ENCODE data around the genes FADD and FOLR3.

GRCh38 chr11:70164917-70165829 lies 37.9 kb upstream of the FADD start:
- RRBS, result no CpG with 5 or more reads among the region's 30 CpGs

DNA sequence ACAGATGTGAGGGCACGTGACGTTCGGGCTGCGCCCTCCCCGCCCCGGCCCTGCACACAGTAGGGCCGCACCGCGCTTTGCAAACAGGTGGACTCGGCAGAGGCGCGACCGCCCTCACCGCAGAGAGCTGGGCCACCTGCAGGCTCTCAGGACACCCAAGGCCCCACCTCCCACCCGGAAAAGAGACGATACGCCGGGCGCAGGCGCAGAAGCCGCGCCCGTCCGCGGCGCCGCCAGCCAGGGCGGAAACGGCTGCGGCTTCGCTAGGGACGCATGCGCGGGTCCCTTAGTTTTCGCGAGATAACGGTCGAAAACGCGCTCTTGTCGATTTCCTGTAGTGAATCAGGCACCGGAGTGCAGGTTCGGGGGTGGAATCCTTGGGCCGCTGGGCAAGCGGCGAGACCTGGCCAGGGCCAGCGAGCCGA lies at the start of gene FADD:
FADD (plus strand) TSS at position 318 of the 425 bp plus-strand sequence.
- RRBS, result under 1% methylated on average over 5 of the region's 48 CpGs

DNA sequence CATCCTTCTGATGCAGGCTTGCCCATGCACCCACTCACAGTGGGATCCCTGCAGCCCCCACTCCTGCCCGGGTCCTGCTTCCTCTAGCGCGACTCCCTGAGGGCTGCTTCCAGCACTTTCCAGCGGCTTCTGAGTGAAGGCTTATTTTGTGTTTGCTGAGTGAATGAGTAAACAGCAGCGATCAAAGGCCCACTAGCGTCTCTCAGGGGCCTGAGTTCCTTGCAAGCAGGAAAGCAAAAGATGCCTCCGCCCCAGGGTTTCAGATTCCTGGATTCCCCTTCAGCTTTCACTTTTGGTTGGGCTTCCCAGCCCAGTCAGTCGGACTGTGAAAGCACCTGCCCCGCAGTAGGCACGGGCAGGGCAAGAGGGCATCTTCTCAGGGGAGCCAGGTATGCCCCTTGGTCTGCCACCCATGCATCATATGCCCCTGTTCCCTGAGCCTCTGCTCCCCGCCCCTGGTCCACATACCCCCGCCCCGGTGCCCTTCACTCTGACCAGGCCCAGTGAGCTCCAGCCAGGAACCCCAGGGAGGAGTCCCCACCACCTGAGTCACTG lies 9.2 kb downstream of the FADD start:
- RRBS, result no CpG with 5 or more reads among the region's 13 CpGs

DNA sequence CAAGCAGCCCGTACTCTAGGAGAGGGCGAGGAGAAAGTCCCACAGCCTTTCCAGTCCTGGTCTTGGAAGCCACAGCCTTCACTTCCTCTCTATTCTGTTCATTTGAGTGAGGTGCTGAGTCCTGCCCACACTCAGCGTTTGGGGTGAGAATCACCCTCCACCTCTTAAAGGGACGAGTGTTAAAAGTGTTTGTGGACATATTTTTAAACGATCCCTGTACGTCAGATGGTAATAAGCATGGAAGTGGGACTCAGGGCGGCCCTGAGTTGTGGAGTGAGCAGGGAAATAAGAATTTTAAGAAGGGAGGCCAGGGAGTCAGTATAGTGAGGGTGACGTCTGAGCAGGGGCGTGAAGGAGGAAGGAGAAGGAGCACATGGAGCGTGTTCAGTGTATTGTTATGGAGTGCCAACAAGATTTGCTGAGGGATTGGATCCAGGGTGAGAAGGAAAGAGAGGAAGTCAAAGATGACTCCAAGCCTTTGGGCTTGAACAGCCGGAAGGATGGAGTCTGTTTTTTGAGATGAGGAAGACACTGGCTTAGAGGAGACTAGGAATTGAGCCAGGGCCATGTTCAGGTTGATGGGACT lies 57.3 kb upstream of the CTTN start:
- RRBS, result no CpG with 5 or more reads among the region's 11 CpGs

GRCh38 chr11:70341541-70341989 lies 56.8 kb upstream of the CTTN start:
- RRBS, result no CpG with 5 or more reads among the region's 9 CpGs

DNA sequence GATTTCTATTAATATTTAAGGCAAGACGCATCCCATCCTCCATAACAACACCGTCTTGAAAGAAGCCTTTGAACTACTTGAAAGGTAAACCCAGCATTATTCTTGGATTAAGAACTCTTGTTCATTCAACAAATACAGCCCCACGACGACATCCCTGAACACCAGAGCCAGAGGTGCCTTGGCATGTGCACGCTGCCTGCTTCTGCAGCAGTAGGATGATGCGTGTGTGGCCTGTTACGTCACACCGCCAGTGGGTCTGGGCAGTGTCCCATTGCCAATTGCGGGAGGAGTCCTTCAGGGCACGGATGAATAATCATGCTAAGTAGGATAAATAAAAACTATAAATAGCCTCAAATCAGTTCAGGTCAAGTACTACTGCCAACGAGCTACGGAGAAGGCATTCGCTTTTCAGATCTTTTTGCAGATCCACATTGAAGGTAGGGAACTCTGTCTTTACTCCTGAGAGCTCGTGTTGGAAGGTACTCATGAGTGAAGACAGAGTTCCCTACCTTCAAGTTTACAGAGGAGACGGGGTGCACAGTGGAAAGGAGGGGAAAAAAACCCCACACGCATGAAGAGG lies 380.4 kb downstream of the SHANK2 start:
- RRBS, result no CpG with 5 or more reads among the region's 16 CpGs

DNA sequence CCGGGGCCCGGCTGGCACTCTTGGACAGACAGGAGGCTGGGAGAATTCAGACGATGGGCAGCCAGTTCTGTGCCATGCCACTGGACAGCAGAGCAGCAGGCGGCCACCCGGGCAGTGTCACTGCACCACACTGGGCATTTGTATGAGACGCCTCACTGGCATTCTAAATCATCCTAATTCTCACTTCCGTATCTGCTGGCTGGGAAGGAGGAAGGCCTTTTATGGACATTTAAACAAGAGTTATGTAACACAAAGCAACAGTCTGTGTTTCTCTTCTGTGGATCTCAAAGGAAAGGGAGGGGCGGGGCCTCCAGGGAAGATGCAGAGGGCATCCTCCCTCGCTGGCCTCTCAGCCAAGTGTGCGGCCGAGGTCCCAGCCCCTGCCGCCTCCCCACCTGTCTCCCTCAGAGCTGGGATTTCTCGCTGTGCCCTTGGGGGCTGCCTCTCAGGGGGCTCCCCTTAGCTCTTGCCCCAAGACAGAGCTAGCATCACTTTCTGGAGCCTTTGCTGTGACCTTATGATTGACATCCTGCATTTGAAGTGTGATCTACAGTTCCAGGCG lies 350.2 kb downstream of the SHANK2 start:
- RRBS, result 46% methylated on average over 3 of the region's 14 CpGs

DNA sequence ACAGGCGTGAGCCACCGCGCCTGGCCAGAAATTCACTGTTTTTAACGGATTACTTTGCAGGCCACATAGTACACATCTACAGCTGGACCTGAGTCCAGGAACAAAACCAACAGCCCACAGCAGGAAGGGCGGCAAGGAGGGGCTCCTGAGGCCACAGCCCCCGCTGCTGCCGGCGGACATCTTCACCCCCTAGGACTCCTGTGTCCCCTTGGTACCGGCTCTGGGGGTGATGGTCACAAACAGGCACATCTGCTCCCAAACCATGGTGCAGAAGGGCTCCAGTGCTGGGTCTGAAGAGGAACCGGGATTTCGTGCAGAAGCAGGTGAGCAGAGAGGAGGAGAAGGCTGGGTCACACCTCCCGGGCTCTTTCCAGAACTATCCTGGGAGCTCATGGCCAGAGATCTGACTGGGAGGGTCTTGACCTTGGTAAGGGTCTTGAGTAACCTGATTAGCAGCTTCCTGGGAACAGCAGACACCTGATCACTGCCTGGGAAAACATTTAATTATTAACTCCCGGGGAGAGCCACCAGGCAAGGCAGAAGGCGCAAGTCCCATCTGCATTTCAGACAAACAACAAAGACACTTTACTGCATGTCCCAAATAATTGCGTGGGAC lies 99.9 kb downstream of the SHANK2 start:
- RRBS, result 43% methylated on average over 4 of the region's 15 CpGs

GRCh38 chr11:71222351-71222878 lies 30.0 kb downstream of the SHANK2 start:
- RRBS, result 14% methylated on average over 6 of the region's 16 CpGs

DNA sequence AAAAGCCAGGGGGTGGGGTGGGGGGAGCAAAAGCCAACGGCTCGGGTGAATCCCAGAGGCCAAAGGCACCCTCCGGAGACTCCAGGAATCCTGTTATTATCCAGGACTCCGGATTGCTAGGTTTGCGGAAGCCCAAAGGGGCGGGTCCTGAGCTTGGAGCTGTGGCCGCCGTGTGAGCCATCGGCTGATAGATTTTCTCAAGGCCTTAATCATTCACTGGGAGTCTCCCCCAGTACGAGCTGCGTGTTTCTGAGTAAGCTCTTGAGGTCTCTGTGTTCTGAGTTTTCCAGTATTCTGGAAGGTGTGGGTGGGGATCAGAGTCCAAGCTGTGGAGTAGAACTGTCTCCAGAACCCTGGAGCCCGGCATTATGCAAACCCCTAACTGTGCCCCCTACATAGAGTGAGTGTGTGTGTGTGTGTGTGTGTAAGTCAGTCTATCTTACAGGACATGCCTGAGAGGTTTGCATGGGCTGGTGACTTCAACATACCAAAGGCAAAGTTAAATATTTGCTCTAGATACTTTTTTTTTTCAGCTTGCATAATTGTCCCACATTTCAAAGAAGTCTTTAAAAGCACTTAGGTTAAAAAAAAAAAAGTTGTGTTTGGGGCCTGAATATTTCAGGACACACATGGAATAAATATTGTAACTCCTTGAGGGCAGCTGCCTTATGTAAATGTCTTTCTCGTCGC lies 905 bp upstream of the SHANK2 start:
- RRBS, result 7% methylated on average over 1 of the region's 14 CpGs

- RRBS, result no CpG with 5 or more reads among the region's 8 CpGs
These were observed 16.1 kb upstream of the SHANK2 start for GRCh38 chr11:71268420-71268987.

DNA sequence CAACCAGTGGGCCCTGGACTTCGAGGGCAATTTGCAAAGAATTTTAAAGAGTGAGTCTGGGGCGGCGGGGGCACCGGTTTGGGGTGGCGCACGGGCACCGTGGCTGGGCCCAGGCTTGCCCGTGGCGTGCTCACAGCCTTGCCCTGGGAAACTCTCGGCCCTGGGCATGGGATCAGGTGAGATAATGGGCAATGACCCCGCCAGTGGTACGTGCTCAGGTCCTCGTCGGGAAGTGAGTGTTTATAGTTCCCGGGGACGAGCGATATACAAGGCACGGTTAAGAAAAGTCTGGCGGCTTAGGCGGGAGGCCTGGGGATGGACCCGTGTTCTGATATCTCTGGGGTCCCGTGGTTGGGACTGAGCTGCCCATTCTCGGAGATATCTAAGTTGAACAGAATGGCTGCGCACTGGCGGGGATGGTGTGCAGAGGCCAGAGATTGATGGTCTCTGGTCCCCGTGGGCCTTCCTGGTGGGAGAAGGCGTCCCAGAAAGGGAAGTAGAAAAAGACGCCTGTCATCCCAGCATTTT lies 393 bp downstream of the NADSYN1 start:
- RRBS, result 4% methylated on average over 3 of the region's 28 CpGs

DNA sequence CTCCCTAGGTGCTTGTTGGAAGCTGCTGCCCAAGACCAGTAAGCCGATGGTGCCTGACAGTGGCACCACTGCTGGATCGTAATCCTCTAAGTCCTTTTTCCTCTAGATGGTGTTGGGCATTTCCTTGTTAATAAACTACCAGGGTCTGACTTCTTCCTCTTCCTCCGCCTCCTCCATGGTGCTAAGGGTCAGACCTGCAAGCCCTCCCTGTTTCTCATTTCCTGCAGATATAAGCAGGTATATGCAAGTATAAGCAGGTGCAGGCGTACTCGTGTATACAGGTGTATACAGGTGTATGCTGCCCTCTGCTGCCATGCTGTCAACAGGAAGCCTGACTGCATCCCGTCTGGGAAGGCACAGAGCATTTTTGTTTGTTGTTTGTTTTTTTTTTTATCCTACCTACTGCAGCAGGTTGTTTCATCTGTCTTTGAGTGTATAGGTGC lies 1.6 kb downstream of the NADSYN1 start:
- RRBS, result no CpG with 5 or more reads among the region's 6 CpGs

DNA sequence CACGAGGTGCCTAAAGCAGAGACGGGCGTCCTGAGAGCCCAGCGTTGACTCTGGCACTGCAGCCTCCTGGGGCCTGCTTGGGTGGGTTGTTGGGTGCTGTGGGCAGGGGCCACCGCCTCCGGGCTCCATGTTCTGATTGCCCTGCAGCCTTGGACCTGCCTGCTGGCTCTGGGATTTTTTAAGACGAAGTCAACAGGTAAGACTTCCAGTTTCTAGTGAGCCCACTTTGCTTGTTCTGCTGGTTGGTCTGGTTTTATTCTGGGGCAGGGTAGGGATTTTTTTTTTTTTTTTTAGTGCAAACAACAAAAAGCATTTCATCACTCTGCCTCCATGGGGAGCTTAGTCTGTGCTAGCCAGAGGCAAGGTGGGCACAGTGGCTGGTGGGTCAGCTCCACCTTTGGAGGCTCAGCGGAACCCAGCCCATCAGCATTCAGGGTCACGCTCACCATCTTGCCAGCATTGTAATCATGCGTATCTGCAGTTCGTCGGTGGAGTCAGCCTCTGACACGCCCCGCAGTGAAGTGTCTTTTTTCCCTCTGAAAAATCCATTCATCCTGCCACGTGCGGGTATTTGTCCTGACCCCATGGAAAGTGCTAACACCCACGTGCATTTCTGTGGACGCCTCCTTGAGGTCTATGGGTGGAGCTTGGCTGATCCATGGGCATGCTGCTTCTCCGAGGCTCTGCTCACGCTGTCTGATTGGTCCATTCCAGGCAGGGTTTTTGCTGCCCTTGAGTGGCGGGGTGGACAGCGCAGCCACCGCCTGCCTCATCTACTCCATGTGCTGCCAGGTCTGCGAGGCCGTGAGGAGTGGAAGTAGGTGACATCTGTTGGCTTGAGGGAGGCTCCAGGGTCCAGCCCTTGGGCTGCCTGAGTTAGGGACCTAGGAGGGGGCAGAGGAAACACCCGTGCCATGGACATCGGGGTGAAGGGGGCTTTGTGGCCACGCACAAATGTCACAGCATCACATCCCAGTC lies 28.5 kb downstream of the NADSYN1 start:
- RRBS, result no CpG with 5 or more reads among the region's 28 CpGs

DNA sequence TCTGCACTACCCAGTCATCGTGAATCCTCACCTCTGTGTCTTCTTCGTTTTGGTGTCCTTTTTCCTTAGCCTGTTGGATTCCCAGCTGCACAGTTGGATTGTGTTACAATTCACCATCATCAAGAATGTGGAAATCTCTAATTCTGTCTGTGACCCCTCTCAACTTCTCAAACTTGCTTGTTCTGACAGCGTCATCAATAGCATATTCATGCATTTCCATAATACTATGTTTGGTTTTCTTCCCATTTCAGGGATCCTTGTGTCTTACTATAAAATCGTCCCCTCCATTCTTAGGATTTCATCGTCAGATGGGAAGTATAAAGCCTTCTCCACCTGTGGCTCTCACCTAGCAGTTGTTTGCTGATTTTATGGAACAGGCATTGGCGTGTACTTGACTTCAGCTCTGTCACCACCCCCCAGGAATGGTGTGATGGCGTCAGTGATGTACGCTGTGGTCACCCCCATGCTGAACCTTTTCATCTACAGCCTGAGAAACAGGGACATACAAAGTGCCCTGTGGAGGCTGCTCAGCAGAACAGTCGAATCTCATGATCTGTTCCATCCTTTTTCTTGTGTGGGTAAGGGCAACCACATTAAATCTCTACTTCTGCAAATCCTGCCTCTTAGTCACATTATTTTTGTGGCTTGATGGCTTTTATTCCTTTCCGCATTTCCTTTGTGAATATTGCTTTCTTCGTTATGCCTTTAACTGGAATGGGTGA lies 15.8 kb downstream of the DEFB131B start:
- RRBS, result no CpG with 5 or more reads among the region's 11 CpGs

GRCh38 chr11:72015838-72016347 lies 17.2 kb downstream of the IL18BP start:
- RRBS, result no CpG with 5 or more reads among the region's 5 CpGs

- RRBS, result no CpG with 5 or more reads among the region's 6 CpGs
These were observed at the start of gene FOLR3 for GRCh38 chr11:72135325-72135916. Gene FOLR3 (plus strand): TSS chr11:72135725.

DNA sequence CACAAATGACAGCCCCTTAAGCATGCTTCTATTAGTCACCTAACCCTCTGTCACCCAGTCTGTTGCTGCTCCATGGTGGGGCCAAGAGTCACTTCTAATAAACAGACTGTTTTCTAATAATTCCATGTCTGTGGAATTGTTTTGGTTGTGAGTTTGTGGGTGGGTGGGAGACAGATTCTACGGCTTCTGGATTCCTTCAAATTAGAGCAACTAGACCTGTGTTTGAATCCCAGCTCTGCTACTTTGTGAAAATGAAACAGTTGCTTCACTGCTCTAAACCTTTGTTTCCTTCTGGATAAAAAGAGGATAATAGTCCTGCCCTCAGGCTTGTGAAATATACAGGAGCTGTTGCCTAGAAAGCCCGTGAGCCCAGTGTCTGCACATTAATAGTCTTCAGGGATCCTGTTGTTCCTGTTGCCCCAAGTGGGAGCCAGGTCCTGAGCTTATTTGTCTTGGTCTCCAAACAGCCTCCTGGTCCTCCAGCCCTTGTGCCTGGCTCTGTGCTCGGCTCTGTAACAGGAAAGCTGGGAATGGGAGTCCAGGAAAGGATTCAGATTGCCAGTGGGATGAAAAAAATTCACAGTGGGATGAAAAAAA lies 2.6 kb upstream of the INPPL1 start:
- RRBS, result no CpG with 5 or more reads among the region's 3 CpGs

GRCh38 chr11:72223995-72224433 lies 553 bp upstream of the INPPL1 start:
- RRBS, result 2% methylated on average over 3 of the region's 22 CpGs

- RRBS, result no CpG with 5 or more reads among the region's 4 CpGs
These were observed 278 bp upstream of the INPPL1 start for GRCh38 chr11:72224434-72224543.

Measured in aortic smooth muscle cell (primary cell).